T-cell (primary cell): Measurements from ENCODE around the gene TBP.

GRCh38 chr6:169663393-169664231 lies 38.2 kb downstream of the WDR27 start:
- PRO-cap, 7 experiments: peak in 1 of 7 experiments; most common plus-strand start chr6:169663688 (in 1)

DNA sequence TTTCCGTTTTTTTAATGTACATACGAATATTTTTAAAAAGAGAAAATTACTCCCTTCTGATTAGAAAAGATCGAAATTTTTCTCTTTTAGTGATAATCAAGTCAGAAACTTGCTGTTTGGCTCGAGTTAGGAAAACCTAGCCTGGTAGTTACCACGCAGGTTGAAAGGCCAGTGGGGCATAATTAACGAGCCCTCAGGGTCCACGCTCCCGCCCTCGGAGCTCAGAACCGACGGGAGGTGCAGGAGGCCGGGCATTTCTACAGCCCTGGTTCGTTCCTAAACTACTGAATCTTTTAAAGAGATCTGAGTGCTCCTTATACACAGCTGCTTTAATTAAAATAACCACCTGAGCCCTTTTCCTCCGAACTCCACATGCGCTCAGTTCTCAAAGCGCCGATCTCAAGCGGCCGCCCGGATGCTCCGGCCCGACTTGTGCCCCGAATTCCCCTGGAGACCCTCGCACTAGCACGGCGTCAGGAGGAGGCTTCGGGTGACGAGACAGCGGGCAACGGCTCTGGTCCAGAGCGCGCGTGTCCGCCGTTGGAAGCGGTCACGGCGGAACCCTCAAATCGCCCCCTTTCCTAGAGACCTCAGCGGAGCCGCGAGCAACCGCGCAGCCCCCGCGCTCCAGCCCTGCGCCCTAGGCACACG lies 499 bp downstream of the WDR27 start:
- PRO-cap, 7 experiments: peak in 4 of 7 experiments; most common plus-strand start position 224 of the sequence (in 3); most common minus-strand start position 286 of the sequence (in 1)

DNA sequence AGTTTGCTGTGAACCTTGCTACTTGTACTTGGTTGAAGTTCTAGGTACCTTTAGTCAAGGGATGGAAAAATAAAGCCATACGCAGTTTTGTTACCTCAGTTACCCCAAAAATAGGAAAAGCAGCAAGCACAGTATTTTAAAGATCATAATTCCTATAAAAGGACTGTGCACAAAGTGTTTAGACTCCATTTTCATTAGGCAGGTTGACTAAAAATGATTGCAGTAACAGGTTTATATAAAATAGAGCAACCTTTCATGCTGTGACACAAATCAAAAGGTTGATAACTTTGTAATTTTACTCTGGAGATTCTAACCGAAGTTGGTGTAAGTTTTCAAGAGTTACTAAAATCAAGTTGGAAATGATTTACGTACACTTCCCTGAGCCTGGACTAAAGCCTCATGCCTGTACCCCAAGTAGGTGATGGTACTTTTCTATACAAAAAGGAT lies 1.2 kb downstream of the C6orf120 start:
- PRO-cap, 7 experiments: no peak in any of the 7 experiments

DNA sequence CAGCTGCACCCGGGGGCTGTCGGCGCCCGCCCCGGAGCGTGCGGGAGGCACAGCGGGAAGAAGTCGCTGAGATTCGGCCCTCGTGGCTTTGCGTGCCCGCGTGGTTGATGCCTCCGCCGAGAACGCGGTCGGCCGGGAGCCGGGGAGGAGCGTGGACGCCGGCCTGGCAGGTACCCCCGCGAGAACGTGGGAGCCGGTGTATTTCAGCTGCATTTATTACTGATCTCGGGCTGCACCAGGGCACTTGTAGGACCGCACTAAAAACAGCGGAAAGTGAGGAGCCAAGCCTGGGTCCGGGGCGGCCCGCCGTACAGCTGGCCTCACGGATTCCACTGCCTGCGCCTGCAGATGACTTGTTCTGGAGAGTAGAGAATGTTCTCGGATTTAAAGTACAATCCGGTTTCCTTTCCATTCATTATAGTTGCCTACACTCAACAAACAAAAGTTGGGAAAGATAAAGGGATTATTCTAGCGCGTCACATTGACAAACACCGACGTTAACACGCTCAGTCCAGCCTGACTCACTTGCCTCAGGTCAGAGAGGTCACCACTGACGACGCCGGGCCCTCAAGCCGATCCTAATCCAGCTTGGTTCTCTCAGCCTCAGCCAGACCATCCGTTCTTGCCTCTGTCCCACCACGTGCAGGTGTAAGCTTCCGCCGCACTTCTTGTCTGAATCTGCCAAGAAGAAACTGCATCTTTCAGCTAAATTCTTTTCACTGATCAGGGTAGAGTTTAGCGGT lies 763 bp upstream of the PHF10 start:
- PRO-cap, 7 experiments: no peak in any of the 7 experiments

DNA sequence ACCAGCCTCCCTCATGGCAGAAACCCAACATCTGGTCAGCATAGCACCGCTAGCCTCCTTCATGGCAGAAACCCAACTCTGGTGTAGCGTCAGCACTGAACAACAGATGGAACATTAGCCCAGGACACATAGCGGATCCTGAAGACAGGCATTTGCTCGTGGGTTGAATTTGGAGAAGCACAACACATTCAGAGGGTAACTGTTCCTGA lies 265.9 kb downstream of the DLL1 start:
- PRO-cap, 7 experiments: no peak in any of the 7 experiments

DNA sequence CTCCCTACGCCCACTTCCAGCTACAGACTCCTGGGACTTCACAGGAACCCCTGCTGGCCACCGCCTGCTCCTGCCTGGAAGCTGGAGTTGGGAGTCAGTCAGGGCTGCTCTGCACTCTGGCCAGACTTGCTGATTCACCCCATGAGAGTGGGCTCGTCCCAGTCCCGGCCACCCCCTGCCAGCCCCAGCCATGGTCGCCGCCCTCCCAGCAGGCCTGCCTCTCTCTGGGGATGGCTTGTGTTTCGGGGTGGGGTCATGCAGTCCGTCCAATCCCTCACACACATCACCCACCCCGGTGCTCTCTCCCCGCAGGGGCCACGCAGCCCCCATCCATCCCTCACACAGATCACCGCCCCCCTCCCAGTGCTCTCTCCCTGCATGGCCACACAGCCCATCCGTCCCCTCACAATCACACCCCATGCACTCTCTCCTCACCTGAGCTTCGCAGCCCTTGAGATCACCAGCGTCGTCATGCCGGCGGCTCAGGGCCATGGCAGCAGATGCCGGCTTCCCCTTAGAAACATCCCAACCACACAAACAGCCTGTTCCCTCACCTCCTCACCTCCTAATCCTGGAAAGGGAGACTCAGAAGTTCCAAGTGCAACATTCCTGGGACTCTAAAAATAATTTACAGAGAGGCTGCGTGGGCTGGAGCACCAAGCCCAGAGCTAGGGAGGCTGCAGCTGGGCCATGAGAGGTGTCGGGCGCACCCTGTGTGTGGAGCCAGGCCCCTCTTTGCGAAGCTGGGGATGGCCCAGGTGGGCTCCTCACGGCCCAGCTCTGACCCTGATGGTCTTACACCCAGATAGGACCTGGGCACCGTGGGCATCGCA lies 125.5 kb downstream of the DLL1 start:
- PRO-cap, 7 experiments: no peak in any of the 7 experiments

DNA sequence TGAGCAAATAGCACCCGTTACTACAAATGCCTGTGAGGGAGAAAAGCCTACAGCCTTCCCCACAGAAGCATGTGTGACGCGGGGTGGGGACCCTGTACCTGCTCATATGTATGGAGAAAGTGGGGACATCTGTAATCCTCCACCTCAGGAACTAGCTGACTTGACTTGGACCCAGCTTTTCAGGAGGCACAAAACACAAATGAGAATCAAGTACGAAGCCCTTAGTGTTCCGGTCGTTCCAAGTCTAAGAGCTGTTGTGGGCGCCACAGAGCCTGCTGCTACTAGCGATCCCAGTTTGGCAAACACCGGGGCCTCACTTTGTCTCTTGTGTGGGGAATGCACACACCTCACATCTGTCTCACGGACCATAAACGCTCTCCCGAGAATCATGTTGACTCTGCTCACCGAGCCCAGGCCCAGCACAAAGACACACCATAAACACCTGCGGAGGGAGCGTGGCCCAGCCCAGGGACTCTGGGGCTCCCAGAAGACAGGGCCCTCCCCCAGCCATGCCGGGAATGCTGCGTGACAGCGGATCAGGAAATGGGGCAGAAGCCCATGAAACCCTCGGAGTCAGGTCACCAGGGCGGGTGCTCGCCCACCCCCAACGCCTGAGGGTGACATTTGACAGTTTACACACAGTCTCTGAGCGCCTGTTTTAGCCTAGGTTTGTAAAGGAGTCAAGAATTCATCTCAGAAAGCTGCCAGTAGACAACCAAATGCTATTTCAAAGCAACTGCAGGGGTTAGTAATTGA lies 21.5 kb downstream of the DLL1 start:
- PRO-cap, 7 experiments: no peak in any of the 7 experiments

GRCh38 chr6:170352141-170352738 lies 45.7 kb downstream of the FAM120B start:
- PRO-cap, 7 experiments: no peak in any of the 7 experiments

- PRO-cap, 7 experiments: no peak in any of the 7 experiments
Observed at GRCh38 chr6:170369021-170369710, 62.6 kb downstream of the FAM120B start.

DNA sequence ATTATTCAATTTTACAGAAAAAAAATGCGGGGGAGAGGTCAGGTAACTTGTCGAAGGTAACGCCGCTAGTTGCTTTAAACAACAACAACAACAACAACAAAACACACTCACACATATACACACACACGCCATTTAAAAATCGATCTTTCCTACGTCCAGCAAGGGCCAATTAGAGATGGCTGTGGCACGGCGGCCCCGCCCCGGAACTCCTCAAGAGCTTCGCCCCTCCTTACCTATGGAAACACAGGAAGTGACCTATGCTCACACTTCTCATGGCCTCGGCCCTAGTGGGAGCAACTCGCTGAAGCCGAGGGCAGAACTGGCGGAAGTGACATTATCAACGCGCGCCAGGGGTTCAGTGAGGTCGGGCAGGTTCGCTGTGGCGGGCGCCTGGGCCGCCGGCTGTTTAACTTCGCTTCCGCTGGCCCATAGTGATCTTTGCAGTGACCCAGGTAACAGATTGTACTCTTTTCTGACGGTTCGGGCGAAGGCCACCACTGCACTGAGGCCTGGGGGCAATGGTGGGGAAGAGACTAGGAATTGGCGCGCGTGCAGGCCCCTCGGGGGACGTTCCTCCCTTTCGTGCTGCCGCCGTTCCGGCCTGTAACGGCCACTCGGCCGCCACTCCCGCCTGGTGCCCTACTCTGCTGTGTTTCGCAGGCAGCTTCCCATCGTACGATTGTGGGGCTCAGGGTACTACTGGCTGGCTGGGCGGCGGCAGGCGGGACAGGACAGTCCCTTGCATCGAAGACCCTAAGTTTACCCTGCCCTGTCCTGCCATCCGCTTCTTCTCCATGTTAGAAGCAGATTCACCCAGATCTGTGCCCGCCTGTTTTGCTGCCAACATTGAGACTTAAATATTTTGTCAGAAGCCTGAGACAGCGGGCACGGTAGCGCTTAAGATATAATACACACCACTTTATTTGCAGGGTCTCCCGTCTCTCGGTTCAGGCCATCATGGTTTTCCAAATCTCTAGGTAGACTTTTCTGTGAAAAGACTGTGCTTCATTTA lies at the start of gene TBP:
TSS of gene TBP (plus strand) at position 358 of the 1,012 bp plus-strand sequence.
- PRO-cap, 7 experiments: peak in 7 of 7 experiments; most common plus-strand start position 371 of the sequence (in 4); most common minus-strand start position 134 of the sequence (in 2)